ENCODE measurements around a stretch of chr3.

- PRO-cap: no peak
Measured at GRCh38 chr3:58010107-58011095, 2.2 kb downstream of the FLNB start.

DNA sequence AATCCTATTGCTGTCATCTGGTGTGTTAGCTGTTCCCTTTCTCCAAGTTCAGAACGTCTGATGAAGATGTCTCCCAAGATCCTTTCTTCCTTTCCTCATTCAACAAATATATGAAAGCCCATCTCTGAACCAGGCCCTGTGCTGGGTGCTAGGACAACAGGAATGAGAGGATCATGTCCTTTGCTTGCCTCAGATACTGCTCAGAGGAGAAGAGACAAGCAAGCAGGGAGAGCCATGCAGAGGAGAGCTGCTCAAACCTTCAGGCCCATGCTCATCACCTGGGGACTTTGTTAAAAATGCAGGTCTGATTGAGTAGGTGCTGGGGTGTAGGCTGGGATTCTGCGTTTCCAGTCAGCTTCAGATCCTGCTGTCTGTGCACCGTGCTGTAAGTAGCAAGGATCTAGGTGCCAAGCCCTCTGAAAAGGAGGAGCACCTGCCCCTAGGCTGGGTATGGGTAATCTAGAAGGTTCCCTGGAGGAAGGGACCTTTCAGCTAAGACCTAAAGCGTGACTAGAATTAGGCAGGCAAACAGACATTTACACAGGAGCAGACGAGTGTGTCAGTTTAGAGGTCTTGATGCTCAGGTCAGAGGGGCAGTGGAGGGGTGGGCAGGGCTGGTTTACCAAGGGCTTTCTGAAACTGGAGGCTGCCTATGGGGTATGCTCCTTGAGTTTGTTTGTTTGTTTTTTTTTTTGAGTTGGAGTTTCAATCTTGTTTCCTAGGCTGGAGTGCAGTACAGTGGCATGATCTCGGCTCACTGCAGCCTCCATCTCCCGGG is 7.3 kb downstream of the FLNB start:
- PRO-cap: no peak

DNA sequence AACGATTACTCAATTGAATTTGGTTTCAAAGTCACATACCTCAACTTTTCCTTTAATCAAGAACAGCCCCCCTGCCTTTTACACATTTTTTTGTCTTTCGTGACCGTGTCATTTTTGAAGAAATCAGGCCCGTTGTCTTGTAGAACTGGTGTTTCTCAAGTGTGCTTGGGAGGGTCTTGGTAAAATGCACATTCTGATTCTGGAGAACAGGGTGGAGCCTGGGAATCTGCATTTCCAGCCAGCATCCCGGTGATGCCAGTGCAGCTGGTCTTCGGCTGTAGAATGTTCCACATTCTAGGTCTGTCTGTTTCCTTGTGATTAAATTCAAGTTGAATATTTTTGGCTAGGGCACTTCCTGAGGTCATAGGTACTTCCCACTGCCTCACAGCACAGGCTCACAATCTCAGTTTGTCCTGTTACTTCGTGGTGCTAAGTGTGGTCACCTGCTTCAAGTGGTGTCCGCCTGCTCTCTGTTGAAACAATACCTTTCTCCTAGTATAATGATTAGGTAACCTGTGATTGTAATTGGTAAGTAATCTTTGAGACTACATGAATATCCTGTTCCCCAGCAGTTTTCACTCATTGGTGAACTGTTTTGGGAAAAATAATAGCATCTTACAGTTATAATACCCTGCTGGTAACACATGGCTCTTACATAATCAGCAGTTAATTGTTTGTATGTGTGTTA is 40.1 kb downstream of the FLNB start:
- PRO-cap: no peak

DNA sequence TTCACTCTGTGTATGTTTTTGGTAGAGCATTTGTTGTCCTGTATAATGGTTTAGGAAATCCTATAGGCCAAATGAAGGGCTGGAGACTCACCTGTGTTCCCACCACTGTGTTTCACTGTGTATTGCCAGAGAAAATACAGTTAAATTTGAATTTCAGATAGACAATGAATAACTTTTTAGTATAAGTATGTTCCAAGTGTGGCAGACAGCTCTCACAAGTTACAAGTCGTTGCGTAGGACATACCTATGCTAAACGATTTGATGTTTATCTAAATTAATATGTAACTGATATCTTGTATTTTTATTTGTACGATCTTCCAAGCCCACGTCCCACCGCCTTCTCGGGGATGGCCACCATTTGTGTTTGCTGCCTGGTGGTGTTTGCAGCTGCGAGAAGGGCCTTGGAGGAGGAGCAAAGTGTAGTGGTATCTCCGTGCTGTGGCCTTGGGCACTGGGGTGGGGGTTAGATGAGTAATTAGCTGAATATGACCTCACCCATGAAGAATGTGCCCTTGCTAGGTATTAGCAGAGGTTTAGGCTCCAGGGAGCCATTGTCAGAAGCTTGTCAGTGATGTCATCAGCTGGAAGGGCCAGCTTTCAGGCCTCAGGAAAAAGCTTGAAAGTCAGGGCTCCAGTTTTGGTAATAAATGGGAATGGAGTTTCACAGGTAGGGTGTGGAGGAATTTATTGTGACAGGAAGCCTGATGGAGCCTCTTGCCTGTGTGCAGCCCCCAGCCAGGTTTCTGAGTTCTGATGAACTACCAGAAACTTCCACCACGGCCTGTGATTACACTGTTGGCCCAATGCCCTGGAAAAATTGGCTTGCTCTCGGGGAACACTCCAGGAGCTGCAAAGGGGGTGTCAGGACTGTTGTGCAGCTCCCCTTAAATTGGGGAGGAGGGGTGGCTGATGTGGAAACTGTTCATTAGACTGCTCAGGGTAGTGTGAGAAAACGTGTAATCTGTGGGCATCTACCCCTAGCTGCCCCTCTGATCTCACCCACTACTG is 41.0 kb downstream of the FLNB start:
- PRO-cap: no peak

DNA sequence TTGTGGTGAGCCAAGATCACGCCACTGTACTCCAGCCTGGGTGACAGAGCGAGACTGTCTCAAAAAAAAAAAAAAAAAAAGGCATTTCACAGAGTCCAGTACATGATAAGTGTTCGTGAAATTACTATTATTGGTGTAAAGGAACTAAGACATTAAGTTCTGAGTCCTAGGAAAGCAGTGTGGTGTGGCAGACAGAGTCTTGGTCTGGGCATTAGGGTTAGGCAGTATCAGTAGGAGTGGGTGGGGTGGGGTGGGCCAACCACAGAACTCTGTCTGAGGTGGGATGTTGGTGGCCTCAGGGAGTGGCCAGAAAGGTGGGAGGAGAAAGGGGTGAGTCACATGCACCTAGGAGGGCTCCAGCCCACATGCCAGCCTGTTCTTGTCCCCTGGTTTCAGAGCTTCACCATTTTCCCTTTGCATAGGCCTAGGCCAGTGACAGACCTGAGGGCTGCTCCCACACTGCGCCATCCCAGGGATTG is 34.1 kb downstream of the DNASE1L3 start:
- PRO-cap: no peak

- PRO-cap: no peak
Measured at GRCh38 chr3:58189026-58189652, 21.6 kb downstream of the DNASE1L3 start.

- PRO-cap: bidirectional peak, plus-strand start at chr3:58333768, minus-strand start at chr3:58333654
Measured at GRCh38 chr3:58333017-58334108, 671 bp downstream of the PXK start.

- PRO-cap: no peak
Measured at GRCh38 chr3:58342625-58343083, 10.0 kb downstream of the PXK start.

- PRO-cap: no peak
Measured at GRCh38 chr3:58344693-58345113, 12.0 kb downstream of the PXK start.

DNA sequence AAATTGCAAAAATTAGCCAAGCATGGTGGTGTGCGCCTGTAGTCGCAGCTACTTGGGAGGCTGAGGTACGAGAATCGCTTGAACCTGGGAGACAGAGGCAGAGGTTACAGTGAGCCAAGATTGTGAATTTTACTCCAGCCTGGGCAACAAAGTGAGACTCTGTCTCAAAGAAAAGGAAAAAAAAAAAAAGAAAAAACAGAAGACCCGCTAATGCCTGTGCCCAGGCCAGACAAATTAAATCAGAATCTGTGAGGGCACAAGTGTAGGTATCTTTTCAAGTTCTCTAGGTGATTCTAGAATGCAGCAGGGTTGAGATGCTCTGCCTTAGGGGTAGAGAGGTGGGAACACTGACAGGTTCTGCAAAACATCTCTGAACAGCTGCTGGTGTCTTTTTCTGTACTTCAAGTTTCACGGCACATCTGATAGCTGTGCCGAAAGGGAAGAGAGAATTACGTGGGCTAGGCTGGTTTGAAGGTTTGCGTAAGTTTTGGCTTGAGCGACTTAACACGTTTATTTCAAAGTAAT is 22.3 kb downstream of the PXK start:
- PRO-cap: bidirectional peak, plus-strand start at position 399 of the sequence, minus-strand start at position 349 of the sequence

GRCh38 chr3:58388478-58389079 is 45.1 kb downstream of the PDHB start:
- PRO-cap: unidirectional peak, minus-strand start at chr3:58388603

- PRO-cap: no peak
Measured at GRCh38 chr3:58422543-58423110, 11.0 kb downstream of the PDHB start.

DNA sequence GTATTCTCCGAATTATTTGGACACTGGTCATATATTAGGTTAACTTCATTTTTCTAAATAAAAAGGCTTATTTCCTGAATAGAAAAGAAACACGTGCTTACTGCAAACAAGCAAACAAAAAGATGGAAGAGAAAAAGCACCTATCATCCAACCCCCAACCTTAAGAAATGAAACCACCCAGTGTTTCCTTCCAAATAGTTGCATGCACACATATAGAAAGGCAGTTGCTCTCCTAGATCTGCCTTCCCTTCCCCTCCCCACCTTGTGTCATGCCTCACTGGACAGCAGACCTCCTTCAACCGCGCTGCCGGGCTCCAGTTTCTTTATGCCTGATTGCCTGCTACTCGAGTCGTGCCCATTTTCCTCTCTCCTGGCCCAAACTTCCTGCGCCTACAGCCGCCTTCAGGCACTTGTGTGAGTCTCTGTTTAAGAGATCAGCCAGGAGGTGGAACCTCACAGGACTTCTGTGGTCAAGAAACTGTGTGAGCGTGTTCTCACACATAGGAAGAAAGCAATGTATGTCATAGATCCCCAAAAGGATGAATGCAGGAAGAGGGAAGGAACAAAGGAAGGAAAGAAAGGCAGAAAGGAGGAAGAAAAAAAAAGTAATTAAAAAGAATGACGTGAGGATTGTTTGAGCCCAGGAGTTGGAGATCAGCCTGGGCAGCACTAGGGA is 8.8 kb upstream of the FAM107A start:
- PRO-cap: no peak

GRCh38 chr3:59360232-59360789 is 310.5 kb upstream of the CFAP20DC start:
- PRO-cap: no peak

GRCh38 chr3:59424655-59425252 is 374.9 kb upstream of the CFAP20DC start:
- PRO-cap: no peak

GRCh38 chr3:59818599-59818892 is 768.7 kb upstream of the CFAP20DC start:
- PRO-cap: no peak

DNA sequence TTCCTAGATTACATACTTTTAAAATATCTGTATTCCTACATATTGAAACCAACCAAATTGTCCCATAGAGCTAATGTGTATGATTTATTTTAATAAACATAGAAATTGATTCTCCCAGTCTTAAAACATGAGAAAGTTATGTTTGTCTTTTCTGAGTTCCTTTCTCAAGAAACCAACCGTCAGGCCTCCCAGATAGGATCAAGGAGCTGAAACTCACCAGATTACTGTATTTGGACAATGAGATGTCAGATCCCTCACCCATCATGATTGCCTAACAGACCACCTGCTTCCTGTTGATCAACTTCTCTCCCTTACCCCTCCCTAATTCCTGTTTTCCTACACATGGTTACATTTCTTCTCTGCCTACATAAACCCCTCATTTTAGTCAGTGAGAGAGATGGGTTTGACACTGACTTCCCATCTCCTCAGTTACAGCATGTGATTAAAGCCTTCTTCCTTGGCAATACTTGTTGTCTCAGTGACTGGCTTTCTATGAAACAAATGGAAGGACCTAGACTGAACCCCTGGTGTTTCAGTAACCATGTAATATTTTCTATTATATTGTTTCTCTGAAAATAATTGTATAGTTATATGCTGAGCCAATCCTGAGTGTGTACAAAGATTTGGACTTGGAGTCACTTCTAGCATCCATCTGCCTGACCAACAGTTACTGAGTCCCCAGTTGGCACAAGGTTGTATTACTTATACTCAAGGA is 917.5 kb downstream of the FHIT start:
- PRO-cap: no peak

DNA sequence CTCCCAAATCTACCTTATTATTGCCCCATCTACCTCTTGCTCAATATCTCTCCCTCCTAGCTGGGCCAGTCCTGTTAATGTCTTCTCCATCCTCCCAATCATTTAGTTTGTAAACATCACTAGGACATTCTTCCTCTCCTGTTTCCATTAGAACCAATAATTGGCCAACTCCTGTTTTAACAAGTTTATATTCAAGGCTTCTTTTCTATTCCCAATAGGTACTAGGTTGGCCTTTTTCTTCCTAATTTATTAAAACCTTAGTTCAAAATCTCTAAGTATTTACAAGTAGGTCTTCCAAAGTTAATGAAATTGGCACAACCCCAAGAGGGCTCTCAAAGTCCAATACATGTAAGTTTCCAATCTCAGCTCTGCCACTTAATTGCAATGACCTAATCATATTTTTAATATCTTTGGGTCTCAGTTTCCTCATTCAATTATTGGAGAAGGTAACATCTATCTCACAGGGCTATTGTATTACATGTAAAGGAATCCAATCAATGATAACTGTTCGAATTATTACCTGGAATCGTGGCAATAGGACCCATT is 823.4 kb downstream of the FHIT start:
- PRO-cap: no peak

- PRO-cap: no peak
Measured at GRCh38 chr3:60965104-60965876, 286.0 kb downstream of the FHIT start.

DNA sequence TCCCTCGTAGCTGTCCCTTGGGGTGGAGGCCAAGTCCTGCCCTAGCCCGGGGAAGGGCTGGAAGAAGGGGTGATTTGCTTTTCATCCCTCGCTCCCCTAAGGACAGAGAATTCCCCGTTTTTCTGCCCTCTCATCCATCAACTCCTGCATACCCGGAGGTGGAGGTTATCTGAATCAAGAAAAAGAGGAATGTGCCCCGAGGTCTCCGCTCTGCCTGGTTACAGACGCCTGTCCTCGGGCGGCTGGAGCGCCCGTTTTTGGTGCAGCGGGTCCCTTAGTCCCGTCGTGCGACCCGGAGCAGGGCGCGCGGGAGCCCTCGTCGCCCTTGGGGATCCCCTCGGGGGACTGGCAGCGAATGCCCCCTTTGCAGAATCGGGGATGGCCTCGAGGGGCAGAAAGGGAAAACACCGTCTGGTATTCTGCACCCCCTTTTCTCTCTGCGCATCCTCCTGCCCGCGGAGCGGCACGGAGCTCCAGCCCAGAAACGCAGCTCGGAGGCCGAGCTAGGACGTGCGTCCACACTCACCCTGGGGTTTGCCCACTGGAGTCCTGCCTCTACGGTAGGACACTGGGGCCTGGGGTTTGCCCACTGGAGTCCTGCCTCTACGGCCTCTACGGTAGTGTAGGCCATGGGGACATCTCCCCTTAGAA is 2.2 kb downstream of the PTPRG start:
- PRO-cap: no peak